Ovary (tissue), 7 donors: ENCODE measurements around a stretch of chr22.

DNA sequence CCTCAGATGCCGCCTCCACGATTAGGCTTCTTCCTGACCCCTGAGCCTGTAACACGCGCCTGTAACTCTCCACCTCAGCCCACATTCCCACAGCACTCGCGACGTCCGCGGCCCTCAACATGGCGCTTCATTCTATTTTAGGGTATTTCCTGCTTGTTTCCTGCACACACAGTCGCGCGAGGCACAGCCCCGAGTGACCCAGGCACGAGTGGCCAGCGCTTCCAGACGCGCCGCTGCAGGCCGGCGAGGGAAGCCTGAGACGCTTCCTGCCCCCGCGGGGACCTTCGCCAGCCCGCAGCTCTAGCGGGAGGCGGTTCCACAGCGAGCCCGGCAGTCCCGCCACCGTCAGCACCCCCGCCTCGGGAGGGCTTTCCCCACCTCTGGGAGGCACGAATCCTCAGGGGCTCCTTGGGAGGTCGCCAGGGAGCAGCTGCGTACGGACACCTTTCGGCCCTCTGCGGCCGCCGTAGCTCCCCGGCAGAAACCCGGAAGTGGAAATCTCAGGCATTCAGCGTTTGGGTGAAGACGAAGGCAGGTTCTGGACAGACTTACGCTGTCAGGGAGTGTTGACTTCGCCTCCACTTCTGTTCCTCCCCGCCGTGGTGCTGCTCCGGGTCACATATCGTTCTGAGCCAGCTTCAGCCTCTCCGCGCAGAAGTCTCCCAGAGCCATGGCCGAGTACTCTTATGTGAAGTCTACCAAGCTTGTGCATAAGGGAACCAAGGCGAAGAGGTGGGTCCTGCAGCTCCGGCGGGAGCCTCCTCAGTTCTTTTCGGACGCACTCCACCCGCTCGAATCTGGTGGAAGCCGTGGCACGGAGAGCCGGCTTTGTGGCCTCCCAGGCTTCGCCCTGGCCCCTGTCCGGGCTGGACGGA, 2926.0 kb upstream of the OR11H1 start:
- PRO-cap, 7 experiments = peak in 7 of 7 experiments; most common minus-strand start position 201 of the sequence (in 7)
- RAMPAGE, long total RNA, 2 experiments = no peak in any of the 2 experiments

DNA sequence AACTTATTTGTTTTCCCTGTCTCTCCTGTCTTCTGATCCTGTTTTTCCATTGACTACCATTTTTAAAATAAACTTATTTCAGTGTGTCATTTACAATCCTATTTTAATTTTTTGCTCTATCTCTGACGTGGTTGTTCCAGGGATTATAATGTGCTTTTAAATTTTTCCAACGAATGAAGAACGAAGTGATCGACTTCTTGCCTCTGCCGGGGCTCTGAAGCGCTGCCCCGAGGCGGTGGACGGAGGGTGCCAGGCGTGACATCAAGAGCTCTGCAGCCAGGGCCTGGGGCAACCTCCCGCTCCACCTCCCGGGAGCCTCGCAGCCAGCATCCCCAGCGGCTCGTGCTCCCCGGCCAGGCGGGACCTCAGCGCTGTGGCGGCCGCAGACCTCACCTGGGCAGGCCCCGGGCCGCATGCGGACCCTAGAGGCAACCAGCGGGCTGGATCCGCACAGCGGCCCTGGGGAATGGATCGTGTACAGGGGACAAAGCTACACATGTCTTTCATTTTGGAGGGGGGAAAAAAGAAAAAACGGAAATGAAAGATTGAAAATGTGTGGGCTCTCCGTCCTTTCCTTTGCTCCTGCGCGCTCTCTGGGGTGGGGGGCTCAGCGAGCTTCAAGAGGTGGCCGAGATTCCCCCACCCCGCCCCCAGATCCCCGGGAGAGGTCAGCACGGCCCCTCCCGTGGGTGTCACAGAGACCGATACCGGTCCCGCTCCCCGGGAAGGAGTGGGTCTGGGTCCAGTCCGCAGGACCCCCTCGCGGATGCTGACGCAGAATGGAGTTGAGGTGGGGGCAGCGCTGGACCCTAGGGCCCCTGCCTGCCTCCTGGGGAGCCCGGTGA, 28.1 kb upstream of the GAB4 start:
- PRO-cap, 7 experiments = peak in 6 of 7 experiments; most common plus-strand start position 335 of the sequence (in 6); most common minus-strand start position 262 of the sequence (in 1)
- RAMPAGE, long total RNA, 2 experiments = no peak in any of the 2 experiments

- PRO-cap, 7 experiments = no peak in any of the 7 experiments
- RAMPAGE, long total RNA, 2 experiments = no peak in any of the 2 experiments
Measured at GRCh38 chr22:17087695-17088267, 3.0 kb downstream of the IL17RA start.

GRCh38 chr22:17117843-17118338, 3.3 kb downstream of the TMEM121B start:
- PRO-cap, 7 experiments = no peak in any of the 7 experiments
- RAMPAGE, long total RNA, 2 experiments = no peak in any of the 2 experiments

GRCh38 chr22:17119483-17120062, 1.6 kb downstream of the TMEM121B start:
- PRO-cap, 7 experiments = no peak in any of the 7 experiments
- RAMPAGE, long total RNA, 2 experiments = no peak in any of the 2 experiments

- PRO-cap, 7 experiments = peak in 1 of 7 experiments; most common plus-strand start chr22:17258419 (in 1); most common minus-strand start chr22:17258274 (in 1)
- RAMPAGE, long total RNA, 2 experiments = no peak in any of the 2 experiments
Measured at GRCh38 chr22:17257476-17258520, 38.6 kb upstream of the ADA2 start.

- PRO-cap, 7 experiments = no peak in any of the 7 experiments
- RAMPAGE, long total RNA, 2 experiments = no peak in any of the 2 experiments
Measured at GRCh38 chr22:17267903-17268606, 48.8 kb upstream of the ADA2 start.

GRCh38 chr22:17430556-17430887, 61.3 kb downstream of the CECR2 start:
- PRO-cap, 7 experiments = peak in 1 of 7 experiments; most common plus-strand start chr22:17430754 (in 1); most common minus-strand start chr22:17430661 (in 1)
- RAMPAGE, long total RNA, 2 experiments = no peak in any of the 2 experiments

DNA sequence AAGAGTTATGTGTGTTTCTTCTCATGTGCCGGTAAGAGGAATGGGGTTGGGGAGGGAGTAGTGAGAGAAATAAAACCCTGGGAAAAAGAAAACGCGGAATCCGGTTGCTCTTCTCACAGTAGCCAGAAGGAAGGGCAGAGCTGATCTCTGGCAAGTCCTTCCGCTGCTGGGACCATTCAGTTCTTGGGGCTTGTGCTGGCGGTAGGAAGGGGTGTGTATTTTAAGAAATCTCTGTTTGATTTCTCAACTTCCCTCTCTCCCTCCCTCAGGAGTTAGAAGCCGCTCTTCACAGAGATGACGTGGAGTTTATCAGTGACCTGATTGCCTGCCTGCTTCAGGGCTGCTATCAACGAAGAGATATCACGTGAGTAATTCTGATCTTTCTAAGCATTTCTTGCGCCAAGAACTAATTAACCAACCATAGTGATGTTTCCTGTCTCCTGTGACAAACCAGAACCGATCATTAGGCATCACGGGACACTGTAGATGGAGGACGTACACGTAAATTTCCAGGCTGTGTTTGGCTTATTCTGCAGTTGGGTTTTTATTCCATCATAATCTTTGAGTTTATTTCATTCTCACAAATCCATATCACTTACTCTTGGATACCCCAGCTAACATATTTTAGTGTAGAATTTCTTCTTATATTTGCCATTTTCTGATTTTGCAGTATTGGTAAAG, 85.8 kb upstream of the SLC25A18 start:
- PRO-cap, 7 experiments = peak in 4 of 7 experiments; most common minus-strand start position 185 of the sequence (in 4)
- RAMPAGE, long total RNA, 2 experiments = no peak in any of the 2 experiments

GRCh38 chr22:17563749-17564498, 626 bp downstream of the SLC25A18 start:
- PRO-cap, 7 experiments = peak in 5 of 7 experiments; most common plus-strand start chr22:17563833 (in 1); most common minus-strand start chr22:17564247 (in 3)
- RAMPAGE, long total RNA, 2 experiments = no peak in any of the 2 experiments

- PRO-cap, 7 experiments = peak in 6 of 7 experiments; most common plus-strand start chr22:17571101 (in 6); most common minus-strand start chr22:17570808 (in 1)
- RAMPAGE, long total RNA, 2 experiments = no peak in any of the 2 experiments
Measured at GRCh38 chr22:17570629-17571648, 7.6 kb downstream of the SLC25A18 start.

GRCh38 chr22:17775288-17775644, 997 bp upstream of the BID start:
- PRO-cap, 7 experiments = no peak in any of the 7 experiments
- RAMPAGE, long total RNA, 2 experiments = no peak in any of the 2 experiments

- PRO-cap, 7 experiments = no peak in any of the 7 experiments
- RAMPAGE, long total RNA, 2 experiments = no peak in any of the 2 experiments
Measured at GRCh38 chr22:17795904-17796732, 21.8 kb upstream of the BID start.

- PRO-cap, 7 experiments = no peak in any of the 7 experiments
- RAMPAGE, long total RNA, 2 experiments = no peak in any of the 2 experiments
Measured at GRCh38 chr22:17841538-17842305, 67.5 kb upstream of the BID start.

DNA sequence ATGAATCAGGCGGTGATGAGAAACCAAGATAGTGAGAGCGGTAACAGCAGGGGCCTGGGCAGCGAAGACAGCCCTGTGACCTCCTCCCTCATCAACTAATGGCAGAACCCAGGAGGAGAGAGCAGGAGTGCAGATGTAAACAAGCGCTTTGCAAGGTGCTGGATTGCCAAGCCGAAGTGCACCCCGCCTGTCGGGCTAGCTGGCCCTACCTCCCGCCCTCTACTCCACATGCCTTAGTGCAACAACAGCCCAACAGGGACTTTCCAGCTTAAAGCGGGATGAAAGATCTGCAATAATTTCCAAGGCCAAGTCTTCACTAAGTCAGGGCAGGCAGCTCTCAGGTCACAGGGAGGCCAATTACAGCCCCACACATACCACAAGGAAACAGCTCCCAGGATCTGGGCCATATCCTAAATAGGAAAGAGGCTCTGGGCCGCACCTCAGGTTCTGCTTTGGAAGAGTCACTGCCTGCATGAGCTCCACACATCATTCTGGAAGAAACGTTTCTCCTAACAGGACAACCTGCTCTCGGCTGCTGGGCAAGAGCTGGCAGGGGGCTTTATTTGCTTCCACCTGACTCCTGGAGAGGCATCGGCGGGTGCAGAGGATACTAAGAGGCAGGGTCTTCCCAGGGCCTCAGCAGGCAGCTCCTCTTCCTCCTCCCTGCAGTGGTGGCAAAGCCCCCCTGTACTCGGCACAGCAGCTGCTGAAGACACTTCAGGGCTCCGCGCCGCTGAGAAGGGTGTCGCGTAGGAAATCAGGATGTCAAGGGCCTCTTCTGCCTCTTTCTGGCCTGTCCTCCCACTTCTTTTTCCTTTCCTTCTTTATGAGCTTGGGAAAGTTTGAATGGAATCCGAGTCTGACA, 72.4 kb upstream of the BID start:
- PRO-cap, 7 experiments = peak in 1 of 7 experiments; most common plus-strand start position 443 of the sequence (in 1); most common minus-strand start position 207 of the sequence (in 1)
- RAMPAGE, long total RNA, 2 experiments = no peak in any of the 2 experiments

- PRO-cap, 7 experiments = no peak in any of the 7 experiments
- RAMPAGE, long total RNA, 2 experiments = no peak in any of the 2 experiments
Measured at GRCh38 chr22:17869596-17870186, 95.4 kb upstream of the BID start.

DNA sequence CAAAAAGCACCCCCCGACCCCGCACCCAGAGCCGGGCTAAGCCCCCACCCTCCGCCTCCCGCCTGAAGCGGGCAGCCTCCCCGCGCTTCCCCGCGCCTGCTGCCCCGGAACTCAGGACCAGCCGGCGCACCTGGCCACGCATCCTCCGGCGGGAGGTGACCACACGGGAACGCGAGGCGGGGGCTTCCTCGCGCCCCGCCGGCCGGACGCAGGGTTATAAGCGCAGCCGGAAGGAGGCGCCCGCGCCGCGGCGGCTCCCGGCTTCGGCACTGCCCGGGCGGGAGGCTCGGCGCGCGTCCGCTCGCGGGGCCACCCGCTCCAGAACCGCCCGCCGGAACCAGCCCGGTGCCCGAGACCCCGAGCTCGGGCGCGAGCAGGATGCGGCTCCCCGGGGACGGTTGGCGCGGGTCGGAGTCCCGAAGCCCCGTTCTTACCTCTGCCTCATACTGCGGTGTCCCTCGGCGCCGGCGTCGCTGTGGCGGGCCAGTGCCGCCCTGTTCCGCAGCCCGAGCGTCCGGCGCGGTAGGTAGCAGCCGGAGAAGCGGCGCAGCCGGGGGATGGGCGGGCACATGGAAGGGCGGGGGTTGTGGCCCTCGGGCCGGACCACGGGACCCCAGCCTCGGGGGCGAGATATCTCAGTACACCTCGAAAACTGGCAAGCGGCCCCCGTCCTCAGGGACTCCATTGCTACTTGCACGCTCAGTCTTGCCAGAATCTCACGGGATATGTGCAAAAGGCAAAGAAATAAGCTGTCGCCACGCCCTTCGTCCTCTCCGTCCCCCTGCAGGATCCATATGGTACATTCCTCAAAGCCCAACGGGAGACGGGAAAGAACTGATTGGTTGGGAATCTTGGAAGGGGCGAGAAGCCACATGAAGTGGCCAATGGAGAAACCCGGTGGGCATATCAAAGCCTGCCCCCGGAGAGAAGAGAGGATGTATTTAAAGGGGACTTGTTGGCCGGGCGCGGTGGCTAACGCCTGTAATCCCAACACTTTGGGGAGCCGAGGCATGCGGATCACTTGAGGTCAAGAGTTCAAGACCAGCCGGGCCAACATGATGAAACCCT, 23.1 kb downstream of the MICAL3 start:
- PRO-cap, 7 experiments = peak in 7 of 7 experiments; most common plus-strand start position 269 of the sequence (in 6); most common minus-strand start position 543 of the sequence (in 6)
- RAMPAGE, long total RNA, 2 experiments = start-site peak on the minus strand in 2 of 2 experiments, centred at positions 521 to 536 of the sequence, 169 to 189 reads per replicate

DNA sequence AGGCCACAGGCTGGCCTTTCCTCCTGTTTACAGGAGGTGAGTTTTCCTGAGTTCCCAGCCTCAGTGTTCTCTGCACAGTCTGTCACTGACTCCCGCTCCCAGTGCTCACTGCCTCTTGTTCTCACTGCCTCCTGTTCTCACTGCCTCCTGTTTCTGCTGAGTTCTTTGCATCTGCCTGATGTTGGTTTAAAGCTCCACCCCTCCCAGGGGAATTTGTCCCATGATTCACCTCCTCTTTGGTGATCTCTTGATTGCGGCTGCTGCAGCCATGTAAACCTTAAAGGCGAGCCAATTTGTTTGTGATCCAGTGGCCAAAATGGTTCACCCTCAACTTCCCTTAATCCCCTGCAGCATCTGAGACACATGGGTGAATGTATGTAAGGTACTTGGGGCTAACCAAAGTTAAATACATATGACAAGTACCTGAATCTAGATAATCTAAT, 6.0 kb upstream of the TUBA8 start:
- PRO-cap, 7 experiments = no peak in any of the 7 experiments
- RAMPAGE, long total RNA, 2 experiments = no peak in any of the 2 experiments

DNA sequence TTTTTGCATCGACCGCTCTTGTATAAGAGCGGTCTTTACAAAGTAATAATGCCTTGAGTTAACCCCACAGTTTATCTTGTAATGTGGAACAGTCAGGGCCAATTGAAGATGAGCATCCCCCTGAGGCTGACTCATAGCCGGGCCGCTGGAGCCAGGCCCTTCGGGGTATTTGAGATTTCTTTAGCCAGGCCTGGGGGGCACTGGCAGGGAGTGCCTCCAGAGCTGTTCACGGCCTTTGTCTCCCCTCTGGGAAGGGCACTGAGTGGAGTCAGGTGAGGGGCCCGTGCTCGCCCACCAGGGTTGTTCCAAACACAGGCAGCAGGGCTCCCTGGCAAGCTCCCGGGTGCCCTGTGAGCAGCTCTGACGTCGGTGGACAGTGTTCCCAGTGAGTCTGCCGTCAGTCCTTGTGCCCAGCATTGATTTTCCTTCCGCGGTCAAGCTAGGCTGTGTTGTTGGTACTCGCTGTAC, 14.6 kb upstream of the PRODH start:
- PRO-cap, 7 experiments = no peak in any of the 7 experiments
- RAMPAGE, long total RNA, 2 experiments = no peak in any of the 2 experiments

GRCh38 chr22:19149301-19150012, 635 bp downstream of the GSC2 start:
- PRO-cap, 7 experiments = peak in 2 of 7 experiments; most common minus-strand start chr22:19149816 (in 2)
- RAMPAGE, long total RNA, 2 experiments = no peak in any of the 2 experiments